ENCODE data around the gene FCHO2.

GRCh38 chr5:71589328-71589532 lies 2.1 kb downstream of the MCCC2 start:
- PRO-cap, 10 experiments: peak in 1 of 10 experiments; most common plus-strand start chr5:71589456 (in 1); most common minus-strand start chr5:71589466 (in 1)

GRCh38 chr5:71648959-71649377 lies 61.8 kb downstream of the MCCC2 start:
- PRO-cap, 10 experiments: no peak in any of the 10 experiments

GRCh38 chr5:71719435-71719808 lies 347 bp downstream of the CARTPT start:
- PRO-cap, 10 experiments: no peak in any of the 10 experiments

- PRO-cap, 10 experiments: no peak in any of the 10 experiments
Observed at GRCh38 chr5:71782851-71783432, 63.9 kb downstream of the CARTPT start.

- PRO-cap, 10 experiments: no peak in any of the 10 experiments
Observed at GRCh38 chr5:72193409-72194697, 86.6 kb downstream of the MAP1B start.

DNA sequence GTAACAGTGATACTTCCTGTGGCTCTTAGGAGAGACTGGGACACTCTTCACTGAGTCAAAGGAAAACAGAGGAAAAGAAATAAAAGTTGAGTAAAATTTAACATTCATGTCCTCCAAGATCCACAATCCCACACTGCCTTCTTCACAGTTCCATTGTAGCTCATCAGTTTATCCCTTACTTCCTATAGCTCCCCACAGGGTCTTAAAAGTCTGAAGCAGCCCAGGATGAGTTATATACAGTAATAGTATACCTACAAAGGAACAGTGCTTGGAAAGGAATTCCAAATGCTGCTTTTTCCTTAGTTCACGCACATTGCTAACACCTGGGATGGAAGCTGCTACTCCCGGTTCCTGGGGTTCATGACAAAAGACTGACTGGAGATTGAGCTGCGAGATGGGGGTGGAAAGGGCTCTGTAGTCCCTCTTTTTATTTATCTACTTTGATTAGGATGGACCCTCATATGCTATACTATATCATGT lies 81.4 kb downstream of the MRPS27 start:
- PRO-cap, 10 experiments: no peak in any of the 10 experiments

DNA sequence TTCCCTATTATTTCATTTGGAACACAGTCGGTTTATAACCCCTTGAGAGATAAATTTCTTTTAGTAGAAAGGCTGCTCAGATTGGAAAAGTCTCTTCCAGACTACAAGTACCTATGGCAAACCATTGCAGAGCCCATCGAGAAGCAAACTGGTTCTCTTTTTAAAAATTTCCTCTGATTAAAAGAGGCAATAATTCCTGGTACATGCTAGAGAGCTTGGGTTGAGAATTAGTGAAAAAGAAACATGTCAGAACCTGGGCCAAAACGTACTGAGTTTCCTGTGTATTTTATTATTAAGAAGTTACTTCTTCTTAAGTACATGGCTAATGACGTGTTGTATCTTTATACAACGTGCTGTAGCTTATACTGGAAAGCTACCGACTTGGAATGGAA lies 43.3 kb downstream of the ZNF366 start:
- PRO-cap, 10 experiments: no peak in any of the 10 experiments

GRCh38 chr5:72504066-72504627 lies 3.1 kb downstream of the ZNF366 start:
- PRO-cap, 10 experiments: no peak in any of the 10 experiments

GRCh38 chr5:72599378-72600006 lies 92.3 kb upstream of the ZNF366 start:
- PRO-cap, 10 experiments: no peak in any of the 10 experiments

DNA sequence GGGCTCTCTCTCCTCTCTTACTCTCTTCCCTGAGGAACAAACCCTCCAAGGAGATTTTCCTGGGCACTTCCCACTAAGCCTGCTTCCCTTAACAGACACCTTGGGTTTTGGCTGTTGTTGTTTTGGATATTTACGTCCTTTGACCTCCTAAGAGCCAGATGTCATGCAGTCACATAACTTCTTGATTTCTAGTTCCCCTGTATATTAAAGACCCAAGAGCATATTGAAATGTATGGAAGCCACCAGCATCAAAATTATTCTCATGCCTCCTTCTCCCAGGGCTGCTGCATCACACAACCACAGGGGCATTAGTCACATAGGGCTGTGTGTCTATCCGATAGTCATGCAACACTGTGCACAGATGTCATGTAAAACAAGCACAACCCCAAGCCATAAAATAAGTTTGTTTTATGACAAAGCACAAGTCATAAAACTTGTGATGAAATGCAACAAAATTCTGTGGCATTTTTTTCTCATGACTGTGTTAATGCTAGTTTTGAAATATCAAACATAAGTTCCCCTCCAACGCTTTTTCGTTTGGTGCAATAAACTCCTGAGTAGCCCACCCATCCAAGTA lies 93.1 kb upstream of the ZNF366 start:
- PRO-cap, 10 experiments: no peak in any of the 10 experiments

GRCh38 chr5:72604525-72604979 lies 97.3 kb upstream of the ZNF366 start:
- PRO-cap, 10 experiments: no peak in any of the 10 experiments

- PRO-cap, 10 experiments: peak in 6 of 10 experiments; most common plus-strand start chr5:72848386 (in 2); most common minus-strand start chr5:72848969 (in 6)
Observed at GRCh38 chr5:72848305-72849114, 32.0 kb downstream of the TNPO1 start.

- PRO-cap, 10 experiments: peak in 2 of 10 experiments; most common plus-strand start chr5:72938516 (in 2); most common minus-strand start chr5:72937850 (in 1)
Observed at GRCh38 chr5:72937723-72938779, 17.8 kb upstream of the FCHO2 start.

DNA sequence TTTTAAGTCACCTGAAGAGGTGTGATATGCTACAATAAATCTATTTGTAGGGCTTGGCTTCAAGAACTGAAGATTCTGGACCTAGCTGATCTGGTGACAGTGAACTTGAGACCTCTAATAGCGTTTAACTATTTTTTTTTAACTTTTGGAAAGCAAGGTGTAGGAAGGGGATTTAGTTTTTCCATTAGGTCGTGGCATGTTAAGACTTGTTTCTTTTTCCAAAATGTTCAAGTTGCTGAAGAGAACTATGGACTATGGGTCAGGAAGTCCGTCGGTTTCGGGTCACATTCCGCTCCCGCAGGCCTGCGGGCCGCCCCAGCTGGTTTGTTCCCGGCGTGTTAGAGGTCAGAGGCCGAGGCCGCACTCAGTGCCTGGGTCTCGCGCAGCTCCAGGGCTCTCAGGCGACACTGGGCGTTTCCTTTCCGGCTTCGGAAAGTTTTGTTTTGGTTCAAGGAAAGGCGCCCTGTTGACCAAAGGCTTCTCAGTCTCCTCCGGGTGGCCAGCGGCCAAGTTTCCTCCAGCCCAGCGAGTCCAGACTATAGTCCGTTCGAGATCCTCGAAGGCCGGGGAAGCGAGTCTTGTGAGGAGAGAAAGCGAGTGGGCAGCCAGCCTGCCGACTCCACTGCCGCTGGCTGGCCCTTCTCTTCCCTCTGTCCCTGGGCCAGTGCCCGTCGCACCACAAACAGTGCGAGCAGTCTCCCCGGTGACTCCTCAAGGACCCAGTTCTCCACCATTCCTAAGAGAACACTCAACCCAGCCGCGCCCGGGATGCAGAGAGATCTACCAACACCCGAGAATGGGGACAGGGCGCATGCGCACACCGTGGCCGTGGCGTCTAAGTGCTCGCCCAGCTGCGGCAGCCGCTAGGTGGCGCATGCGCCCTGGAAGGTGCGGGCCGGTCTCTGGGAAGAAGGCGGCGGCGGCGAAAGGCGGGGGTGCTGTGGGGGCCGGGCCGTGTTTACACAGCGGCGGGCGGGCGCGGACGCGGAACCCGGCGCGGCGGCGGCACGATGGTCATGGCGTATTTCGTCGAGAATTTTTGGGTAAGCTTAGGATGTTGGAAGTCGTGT lies at the start of gene FCHO2:
FCHO2 (plus strand) TSS at position 955 of the 1,070 bp plus-strand sequence.
- PRO-cap, 10 experiments: peak in 10 of 10 experiments; most common plus-strand start position 965 of the sequence (in 7); most common minus-strand start position 798 of the sequence (in 8)

DNA sequence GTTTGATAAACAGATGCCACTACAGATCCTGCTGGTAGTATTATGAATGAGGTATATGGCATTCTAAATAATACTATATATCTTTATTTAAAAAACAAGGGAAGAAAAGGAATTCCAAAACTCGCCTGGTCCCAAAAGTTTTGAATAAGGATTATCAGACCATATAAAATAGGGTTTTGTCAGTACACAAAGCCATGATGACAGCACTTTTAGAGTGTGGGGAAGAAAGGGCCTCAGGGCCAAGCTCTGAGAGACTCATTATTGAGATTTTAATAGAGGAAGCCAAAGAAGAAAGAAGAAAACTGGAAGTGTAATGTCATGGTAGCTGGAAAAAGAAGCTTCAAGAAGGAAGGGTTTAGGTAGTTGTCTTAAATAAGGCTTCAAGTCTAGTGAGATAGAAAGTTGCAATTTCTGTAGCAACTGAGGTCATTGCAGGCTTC lies 53.0 kb downstream of the FCHO2 start:
- PRO-cap, 10 experiments: no peak in any of the 10 experiments

DNA sequence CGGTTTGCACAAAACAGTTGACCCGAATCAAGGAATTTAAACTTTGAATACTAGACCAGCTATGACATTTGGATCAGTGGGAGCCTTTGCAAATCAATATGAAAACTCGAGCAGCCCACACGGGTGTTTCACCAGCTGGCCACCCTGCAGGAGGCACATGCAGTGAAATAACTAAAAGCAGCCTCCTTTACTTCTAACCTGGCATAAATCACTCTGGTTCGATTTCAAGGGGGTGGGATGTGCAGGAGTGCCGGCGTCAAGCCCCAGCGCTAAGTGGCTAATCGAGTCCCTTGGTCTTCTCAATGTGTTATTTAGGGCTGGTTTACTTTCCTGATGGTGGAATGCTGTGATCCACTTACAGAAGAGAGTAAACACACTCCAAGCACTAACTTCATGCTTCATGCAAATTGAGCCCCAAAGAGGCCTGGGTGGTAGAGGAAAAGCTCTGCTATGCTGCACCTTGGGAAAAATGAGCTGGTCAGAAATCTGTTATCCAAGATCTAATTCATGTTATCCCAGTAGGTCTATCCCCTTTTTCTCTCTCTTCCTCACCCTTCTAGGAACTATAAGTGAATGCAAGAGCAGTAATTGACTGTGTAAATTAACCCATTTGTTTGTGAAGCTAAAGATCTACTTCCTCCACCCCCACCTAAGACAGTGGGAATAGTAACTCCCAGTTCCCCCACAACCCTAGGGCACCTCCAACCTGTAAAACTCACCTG lies 109.5 kb downstream of the TMEM174 start:
- PRO-cap, 10 experiments: no peak in any of the 10 experiments

GRCh38 chr5:73299198-73299580 lies 126.2 kb downstream of the TMEM174 start:
- PRO-cap, 10 experiments: no peak in any of the 10 experiments

DNA sequence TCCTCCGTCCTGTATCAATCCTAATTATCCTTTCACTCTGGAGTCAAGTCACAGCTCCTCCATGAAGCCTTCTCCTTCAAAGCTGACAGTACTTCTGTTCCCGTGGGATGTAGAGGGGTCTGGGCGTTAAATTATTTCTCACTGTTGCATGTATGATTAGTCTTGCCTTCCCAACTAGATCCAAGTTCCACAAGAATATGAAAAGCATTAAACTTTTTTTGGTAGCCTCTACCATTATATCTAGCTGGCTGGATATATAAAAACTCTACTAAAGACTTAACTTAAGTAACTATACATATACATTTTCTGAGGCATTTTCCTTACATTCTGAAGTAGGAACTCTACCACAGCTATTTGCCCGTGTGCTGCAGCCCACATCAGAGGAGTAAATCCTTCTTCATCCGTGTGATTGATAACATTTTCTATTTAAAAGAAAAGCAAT lies 10.3 kb downstream of the ANKRA2 start:
- PRO-cap, 10 experiments: no peak in any of the 10 experiments

GRCh38 chr5:73900778-73901469 lies 274.9 kb downstream of the ARHGEF28 start:
- PRO-cap, 10 experiments: no peak in any of the 10 experiments

DNA sequence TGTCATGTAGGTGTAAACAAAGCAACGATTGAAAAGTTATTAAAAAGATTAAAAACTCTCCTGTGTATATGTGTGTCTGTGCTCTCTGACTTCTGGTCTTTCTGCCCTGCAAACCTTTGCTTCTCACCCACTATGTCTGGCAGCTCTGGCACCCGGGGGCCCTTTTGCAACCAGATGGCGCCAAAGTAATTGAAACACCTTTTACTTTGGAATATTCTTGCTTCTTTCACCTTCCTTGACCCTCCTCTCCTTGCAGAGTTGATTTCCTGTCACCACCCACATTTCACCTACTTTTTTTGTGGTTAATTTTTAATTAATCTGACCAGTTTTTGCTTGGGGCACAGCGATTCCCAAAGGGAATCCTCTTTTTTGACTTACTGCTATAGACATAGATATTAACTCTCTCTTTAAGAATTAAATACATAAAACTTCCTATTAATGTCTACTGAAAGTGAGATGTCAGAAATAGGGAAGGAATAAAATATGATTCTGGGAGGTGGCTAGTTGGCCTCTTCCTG lies 275.5 kb downstream of the ARHGEF28 start:
- PRO-cap, 10 experiments: no peak in any of the 10 experiments

Measured in Metastatic Breast Carcinoma in the Brain (tissue), 10 donors.